Occipital lobe (tissue), 2 donors: ENCODE measurements around the gene FOXL3.

DNA sequence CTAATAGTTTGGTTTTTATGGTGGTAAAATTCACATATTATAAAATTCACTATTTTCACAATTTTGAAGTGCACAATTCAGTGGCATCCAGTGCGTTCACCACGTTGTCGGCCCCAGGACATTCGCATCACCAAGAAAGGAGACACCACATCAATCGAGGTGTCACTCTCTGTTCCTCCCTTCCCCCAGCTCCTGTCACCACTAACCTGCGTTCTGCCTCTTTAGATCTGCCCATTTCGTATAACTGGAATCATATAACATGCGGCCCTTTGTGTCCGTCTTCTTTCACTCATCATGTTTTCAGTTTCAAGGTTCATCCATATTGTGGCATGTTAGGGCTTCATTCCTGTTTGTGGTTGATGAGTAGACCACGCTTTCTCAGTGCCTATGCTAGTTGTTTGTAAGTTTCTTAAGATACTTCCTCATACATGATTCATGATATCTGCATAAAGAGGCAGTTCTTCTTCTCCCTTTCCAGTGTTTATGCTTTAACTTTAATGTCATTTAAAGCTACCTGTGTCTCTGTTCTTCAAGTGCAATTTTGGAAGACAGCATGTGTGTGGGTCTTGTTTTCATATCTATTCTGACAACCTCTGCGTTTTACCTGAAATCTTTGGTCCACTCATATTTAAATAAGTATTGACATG, 79.6 kb upstream of the FAM20C start:
- RAMPAGE, long total RNA = no peak

DNA sequence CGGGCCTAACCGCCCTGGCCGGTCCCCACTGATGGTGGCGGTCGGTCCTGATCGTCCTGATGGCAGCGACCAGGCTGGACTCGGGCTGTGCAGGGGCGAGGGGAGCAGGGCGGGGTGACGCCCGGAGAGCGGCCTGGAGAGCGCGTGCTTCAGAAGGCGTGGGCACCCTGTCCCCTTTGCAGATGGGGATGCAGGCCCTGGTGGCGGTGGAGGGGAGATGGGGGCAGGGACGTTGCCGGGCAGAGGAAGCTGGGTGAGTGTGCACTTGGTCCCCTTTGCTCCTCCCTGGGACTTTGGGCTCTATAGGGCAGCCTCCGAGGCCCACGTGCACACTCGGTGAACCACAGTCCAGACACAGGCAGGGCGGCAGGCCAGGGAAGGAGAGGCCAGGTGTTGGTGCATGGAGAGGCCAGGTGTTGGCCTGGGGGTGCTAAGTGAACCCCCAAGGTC, 42.5 kb upstream of the FAM20C start:
- RAMPAGE, long total RNA = no peak

DNA sequence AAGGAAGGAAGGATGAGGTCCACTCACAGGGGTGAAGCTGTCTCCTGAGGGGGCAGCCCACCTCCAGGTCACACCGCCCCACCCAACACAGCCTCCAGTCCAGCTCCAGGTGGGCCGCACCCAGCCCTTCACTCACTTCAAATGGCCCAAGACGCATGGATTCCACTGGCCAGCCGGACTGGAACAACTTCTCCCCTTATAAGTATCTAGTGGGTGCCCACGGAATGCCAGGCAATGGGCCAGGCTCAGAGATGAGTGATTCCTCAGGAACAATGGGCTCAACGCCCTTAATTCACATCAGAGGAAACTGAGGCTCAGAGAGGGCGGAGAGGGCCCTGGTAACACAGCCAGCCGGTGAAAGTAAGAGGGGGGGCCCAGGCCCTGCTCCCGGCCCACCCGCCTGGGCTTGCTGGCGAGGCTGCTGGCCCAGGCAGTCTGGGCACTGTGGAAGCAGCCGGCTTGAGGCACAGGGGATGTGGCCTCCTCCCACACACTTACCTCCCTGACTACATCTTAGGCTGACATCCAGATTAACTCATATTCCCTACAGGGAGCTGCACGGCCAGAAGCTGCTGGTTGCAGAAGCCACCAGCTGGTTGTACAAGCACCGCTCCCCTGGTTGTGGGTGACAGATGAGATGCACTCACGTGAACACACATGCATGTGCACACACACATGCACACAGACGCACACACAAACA, 1.1 kb upstream of the FAM20C start:
- RAMPAGE, long total RNA = no peak

DNA sequence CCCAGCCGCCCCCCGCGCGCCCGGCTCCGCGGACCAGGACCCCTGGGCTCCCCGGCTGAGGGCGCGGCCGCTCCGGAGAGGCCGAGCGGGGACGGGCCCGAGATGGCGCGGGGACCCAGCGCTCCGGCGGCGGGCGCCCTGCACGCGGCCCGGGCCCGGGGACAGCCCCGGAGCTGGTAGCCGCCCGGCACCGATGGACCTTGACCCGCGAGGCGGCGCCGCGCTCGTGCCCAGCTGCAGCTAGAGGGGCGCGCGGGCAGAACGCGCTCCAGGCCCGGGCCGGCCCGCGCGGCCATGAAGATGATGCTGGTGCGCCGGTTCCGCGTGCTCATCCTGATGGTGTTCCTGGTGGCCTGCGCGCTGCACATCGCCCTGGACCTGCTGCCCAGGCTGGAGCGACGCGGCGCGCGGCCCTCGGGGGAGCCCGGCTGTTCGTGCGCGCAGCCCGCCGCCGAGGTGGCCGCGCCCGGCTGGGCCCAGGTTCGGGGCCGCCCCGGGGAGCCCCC, 588 bp downstream of the FAM20C start:
- RAMPAGE, long total RNA = no peak

DNA sequence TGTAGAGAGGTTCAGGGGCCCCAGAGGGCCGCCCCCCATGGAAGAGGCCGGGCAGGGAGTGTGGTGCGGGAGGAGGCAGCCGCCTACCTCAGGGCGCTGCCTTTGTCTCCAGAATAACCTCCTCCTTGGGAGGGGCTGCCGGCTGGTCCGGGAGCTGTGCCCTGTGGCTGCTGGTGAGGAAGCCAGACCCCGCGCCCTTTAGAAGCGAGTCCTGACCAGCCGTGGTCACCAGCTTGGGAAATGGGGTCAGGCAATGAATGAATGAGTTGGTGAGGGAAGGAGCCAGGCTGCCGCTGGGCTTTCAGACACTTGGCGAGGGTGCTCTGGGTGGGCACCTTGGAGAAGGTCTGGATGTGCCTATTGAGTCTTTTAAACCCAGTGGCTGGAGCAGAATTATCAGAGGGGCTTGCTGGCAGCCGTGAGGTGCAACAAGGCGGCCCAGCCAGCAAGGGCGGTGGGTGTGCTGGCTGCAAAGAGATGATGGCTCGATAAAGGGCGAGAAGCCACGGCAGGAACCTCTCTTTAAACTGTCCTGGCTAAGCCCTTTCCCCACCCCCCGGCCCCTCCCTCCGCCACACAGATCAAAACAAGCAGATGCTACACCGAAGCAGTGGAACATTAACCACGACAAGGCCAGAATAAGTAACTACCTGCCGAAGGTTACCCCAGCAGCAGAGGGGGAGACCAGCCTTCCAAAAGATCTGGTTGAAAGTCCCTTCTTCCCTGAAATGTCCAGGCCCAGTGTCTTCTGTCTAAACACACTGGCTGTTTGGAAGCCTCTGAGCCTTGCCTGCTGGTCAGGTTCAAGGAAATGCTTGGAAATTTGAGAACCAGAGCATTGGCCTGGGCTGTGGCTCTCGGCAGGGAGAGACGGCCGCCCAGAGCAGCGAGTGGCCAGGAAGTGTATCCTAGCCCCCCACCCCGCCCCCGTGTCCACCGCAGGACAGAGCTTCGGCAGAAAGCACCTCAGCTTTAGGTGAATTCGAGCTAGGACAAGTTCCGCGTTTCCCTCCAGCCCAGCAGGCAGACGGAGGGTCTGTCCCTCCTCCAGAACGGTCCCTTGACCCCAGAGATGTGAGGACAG, 1.8 kb downstream of the FAM20C start:
- RAMPAGE, long total RNA = no peak

- RAMPAGE, long total RNA = no peak
Observed at GRCh38 chr7:200838-201256, 8.5 kb downstream of the FAM20C start.

DNA sequence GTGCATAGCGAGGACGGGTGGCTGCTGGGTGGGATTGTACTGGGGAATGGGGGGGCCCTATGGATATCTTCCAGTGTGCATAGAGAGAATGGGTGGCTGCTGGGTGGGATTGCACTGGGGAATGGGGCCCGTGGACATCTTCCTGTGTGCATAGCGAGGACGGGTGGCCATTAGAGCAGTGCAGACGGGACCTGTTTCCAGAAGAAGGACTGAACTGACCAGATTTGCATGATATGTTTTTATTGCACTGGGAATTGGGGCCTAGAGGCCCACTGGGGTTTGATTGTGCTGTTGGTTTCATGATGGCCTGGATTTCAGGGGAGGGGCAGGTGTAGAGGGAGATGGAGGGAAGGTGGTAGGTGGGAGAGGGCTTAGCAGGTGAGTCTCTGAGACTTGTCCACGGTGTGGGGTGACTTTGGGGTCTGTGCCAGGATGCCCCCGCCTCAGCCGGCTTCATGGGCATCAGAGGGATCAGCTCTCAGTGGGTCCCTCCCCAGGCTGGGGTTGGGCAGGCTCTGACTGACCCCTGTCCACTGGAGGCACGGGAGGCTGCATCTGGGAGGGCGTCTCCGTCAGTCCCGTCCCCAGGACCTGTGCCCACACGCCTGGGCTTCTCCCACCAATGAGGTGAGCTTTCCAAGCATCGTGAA, 10.4 kb downstream of the FAM20C start:
- RAMPAGE, long total RNA = no peak

DNA sequence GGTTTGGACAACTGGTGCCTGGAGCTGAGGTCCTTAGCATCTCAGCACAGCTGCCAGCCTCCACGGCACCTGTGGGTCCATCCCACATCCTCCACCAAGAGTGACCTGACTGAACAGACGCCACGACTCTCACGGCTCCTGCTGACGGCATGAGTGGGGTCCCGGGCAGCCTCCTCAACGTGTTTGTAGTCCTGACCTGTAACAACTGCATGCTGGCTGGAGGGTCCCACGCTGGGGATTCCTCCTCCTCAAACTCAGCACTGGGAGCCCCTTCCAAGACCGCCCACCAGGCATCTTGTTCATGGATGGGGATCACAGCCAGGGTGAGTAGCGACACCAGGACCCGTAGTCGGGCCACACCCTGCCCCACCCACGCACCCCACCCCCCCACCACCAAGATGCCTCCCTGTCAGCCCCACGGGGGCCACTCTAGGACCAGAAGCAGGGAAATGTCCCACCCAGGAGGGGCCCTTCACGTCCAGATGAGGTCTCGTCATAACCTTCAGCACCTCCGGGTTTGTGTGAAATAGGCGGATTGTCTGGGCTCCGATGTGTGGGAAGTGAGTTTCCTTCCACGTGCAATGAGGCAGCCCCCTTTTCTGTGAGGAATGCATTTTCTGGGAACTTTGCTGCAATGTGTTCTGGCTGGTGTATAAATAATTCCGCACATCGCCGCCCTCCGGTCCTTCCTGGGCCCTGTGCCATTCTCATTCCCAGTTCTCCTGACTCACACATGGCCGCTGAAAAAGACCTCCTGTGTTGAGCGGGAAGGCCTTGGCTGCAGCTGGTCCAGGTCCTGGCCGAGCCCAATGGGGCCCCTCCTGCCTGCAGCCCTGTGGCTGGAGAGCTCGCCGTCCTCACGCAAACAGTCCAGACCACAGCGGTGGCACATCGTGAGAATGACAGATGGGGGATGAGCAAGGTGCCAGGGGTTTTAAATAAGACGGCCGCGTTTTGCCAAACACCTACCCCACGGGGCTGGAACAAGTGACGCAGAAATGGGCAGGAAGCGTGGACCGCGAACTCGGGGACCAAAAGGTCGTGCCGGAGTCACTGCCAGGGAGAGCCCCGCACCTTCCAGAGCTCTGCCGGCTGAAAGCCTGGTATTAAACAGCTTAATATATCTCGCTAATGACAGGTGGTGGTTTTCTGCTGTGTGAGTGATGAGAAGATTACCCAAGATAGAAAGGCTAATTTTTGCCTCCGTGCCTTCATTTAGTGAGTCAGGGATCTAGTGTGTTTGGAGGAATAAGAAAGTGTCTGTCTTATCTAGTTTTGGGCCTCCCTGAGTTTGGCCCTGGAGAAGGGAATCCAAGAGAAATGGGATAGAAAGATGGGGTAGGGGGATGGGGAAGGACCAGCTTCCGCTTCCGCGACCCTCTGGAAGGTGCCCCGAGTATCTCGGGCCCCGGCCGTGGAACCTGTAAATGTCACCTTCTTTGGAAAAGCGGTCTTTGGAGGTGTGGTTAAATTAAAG, 36.8 kb downstream of the FAM20C start:
- RAMPAGE, long total RNA = no peak

GRCh38 chr7:234448-235159, 42.2 kb downstream of the FAM20C start:
- RAMPAGE, long total RNA = no peak

DNA sequence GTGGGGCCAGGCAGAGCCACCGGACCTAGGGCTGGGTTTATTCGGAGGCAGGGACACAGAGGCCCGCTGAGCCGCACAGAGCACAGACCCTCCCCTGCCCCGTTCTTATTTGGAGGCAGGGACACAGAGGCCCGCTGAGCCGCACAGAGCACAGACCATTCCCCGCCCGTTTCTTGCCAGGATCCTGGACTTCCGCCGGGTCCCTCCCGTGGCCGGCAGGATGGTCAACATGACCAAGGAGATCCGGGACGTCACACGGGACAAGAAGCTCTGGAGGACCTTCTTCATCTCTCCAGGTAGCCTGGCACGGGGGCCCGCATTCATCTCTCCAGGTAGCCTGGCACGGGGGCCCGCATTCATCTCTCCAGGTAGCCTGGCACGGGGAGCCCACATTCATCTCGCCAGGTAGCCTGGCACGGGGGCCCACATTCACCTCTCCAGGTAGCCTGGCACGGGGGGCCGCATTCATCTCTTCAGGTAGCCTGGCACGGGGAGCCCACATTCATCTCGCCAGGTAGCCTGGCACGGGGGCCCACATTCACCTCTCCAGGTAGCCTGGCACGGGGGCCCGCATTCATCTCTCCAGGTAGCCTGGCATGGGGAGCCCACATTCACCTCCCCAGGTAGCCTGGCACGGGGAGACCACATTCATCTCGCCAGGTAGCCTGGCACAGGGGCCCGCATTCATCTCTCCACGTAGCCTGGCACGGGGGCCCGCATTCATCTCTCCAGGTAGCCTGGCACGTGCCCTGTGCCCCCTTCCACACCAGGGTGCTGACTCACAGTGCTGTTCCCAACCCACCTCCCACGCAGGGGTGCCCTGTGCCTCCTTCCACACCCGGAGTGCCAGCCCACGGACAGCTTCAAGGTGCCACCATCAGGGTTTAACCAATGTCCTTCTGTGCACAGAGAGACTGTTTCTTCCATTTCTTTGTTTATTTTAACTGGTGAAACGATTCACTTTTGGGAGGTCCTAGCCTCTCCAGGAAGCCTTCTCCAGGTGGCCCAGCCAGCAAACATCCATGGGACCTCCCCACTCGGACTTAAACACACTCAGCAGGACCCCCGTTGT, 41.5 kb upstream of the FOXL3 start:
- RAMPAGE, long total RNA = no peak

DNA sequence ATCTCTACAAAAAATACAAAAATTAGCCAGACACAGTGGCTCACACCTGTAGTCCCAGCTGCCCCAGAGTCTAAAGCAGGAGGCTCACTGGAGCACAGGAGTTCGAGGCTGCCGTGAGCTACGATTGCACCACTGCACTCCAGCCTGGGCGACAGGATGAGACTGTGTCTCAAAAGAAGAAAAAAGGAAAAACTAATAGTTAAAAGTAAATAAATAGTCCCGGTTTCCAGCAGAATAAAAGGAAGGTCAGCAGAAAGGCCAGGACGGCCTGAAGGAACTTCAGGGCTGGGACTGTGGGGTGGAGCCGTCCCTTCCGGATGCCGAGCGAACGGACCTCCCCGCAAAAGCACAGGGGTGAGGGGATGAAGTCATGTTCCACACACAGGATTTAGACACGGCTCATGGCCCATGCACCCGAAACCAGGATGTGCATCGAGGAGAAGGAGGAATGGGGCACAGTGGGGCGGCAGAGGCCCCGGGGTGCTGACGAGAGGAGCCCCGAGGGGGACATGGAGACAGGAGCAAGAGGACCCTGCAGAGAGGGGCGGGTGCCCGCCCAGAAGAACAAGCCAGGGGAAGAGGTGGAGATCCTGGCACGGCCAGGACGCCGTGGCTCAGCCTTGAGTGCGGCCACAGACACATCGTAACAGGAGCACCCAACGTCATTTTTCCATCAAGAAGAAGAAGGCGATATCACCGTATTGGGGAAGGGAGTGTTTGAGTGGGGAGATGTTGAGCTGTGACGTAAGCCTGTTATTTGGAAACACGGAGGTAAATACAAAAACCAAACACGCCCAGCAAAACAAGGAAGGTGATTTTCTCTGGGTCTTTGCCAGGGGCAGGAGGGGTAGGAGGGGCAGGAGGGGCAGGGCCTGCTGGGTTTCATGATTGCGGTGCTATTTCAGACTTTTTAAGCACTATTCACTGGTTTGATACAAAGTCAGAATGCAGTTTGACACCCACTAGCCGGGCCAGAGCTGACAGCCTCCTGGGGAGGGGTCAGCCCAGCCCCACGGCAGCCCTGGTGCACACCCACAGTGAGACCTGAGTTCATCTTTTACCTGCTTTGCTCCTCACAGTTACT, 25.4 kb upstream of the FOXL3 start:
- RAMPAGE, long total RNA = no peak

- RAMPAGE, long total RNA = no peak
Observed at GRCh38 chr7:289786-290187, at the start of gene FOXL3. FOXL3 (plus strand) TSS chr7:290170.

- RAMPAGE, long total RNA = no peak
Observed at GRCh38 chr7:341590-342894, 52.1 kb downstream of the FOXL3 start.

- RAMPAGE, long total RNA = no peak
Observed at GRCh38 chr7:477844-478112, 41.9 kb downstream of the PDGFA start.

DNA sequence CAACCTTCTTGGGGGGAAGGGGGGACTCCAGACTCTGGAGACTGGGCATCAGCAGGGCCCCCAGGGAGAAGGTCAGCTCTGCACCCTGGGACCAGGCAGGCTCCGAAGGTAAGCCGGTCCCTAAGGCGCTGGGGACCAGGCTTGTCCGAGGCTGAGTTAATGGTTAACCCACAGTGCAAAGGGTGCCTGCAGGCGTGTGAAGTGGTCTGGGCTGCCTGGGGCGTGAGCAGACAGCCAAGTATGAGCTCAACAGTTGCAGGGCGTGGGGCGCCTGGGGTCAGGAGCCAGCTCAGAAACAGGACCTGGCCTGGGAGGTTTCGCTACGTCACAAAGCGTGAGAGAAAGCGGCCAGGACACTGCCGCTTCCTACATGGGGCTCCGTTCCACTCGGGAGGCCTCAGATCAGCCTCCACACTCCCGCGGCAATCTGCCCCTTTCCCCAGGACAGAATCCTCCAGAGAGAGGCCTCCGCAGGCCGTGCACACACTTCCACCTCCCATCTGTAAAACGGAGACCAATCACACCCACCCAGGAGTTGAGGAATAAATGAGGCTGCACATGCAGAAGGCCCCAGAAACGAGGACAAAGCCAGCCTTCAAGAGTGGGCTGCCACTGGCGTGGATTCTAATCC, 16.0 kb downstream of the PDGFA start:
- RAMPAGE, long total RNA = no peak

- RAMPAGE, long total RNA = no peak
Observed at GRCh38 chr7:515550-515869, 4.1 kb downstream of the PDGFA start.

DNA sequence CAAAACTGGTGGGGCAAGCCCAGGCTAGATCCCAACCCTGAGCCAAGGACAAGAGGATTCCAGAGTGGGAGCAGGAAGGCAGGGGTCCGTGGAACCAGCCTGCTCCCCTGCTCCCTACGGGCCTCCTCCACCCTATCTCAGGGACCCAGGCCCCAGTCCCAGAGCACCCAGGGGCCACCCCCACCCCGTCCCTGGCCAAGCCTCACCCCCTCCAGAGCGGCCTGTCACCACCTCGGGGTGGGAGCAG, 20.3 kb upstream of the PDGFA start:
- RAMPAGE, long total RNA = no peak

- RAMPAGE, long total RNA = no peak
Observed at GRCh38 chr7:608367-608717, 88.7 kb upstream of the PDGFA start.

DNA sequence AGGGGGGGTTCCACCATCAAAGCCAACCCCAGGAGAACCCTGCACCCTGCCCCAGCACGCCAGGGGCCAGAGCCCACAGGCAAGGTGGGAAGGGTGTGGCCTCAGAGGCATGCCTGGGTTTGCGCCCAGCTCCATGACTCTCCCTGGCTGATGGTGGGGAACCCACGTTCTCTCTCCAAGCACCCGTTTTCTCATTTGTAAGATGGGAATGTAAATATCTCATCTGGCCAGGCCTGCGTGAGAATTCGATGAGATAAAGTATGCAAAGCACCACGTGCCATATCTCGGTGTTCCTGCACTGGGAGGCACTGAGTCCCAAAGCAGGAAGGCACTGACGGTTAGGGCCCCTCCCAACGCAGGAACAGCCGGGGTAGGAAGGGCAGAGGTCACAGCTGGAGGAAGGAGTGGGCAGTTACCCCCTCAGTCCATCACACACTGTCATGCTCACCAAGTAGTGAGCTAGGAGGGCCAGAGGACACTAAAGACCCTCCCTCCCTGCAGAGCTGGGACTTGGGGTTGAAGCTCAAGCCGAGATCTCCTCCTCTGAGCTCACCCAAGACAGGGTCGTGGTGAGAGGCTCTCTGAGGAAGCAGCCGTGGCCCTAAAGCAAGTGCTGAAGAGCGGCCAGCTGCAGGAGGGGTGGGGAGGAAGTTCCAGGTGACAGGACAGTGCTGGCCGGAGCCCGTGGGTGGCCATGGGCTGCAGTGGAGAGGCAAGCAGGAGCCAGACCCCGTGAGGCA, 27.3 kb upstream of the DNAAF5 start:
- RAMPAGE, long total RNA = no peak

DNA sequence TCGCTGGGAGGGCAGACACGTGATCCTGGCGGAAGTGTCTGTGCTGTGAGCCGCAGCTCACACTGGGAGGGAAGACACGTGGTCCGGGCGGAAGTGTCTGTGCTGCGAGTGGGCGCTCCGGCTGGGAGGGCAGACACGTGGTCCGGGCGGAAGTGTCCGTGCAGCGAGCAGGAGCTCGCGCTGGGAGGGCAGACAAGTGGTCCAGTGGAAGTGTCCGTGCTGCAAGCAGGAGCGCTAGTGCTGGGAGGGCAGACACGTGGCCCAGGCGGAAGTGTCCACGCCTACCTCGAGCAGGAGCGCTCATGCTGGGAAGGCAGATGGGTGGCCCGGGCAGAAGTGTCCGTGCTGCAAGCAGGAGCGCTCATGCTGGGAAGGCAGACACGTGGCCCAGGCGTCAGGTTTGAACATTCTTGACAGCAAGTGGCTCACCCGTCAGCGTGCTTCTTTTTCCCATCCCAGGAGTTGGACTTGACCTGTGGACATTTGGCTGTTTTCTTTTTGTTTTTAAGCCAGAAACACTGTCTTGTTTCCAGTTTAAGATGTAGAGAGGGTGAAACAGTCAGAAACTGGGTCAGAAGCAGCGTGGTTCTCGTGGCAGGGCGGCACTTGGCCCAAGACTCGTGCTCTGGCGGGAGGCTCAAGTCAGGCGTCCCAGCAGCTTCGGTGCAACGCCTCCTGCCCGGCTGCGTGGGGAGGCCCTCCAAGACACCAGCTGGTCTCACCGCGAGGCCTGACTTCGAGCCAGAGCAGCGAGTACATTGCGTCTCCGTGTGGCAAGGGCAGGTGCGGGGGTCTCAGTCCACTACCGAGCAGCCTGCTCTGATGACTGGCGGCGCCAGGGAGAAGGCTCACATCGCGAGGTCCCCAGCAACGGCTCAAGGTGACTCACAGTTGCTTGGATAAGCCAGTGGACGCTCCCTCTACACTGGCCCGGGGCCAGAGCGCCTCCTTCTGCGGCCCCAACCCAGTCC, 41.5 kb upstream of the PRKAR1B start:
- RAMPAGE, long total RNA = no peak